Neural progenitor cell (in vitro differentiated cells): Measurements from ENCODE around the genes C2orf76 and CFAP221.

DNA sequence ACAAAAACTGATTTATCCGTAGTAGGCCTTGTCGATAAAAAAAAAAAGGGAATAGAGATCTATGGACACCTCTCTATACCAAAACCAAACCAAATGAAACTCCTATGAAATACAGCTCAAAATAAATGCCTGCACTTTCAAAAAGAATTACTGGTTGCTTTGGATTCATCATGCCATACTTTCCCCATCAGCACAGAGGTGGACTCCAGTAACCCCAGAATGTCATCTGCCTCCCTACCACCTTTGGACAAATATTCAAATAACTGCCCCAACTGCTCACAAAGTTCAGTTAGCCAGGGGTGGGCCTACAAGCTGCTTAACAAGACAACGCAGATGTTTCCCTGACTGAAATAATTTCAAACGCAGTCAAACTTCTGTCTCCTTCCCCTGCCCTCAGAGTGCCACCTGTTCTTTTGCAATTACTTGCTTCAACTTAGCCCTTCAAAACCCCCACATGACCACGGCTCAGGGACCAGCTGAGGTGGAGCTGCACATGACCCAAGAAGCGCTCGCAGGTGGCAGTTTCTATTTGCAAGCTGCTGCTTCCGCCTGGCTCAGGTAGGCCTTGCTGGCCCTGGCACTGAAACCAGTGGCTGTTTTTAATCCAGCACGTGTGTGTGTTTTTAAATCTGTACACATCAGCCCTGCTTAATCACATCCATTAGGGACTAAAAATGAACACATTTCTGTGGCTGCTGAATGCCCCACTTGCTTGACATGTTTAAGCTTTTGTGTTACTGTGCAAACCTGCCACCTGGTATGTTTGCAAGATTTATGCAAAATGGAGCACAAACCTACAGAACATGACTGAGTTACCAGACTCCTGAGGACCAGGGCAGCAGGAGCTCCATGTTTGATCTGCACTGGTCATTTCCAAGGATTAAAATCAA, 95.3 kb downstream of the CCDC93 start:
- RAMPAGE, long total RNA: no peak

- RAMPAGE, long total RNA: no peak
Measured at GRCh38 chr2:118000472-118001096, 13.3 kb downstream of the CCDC93 start.

DNA sequence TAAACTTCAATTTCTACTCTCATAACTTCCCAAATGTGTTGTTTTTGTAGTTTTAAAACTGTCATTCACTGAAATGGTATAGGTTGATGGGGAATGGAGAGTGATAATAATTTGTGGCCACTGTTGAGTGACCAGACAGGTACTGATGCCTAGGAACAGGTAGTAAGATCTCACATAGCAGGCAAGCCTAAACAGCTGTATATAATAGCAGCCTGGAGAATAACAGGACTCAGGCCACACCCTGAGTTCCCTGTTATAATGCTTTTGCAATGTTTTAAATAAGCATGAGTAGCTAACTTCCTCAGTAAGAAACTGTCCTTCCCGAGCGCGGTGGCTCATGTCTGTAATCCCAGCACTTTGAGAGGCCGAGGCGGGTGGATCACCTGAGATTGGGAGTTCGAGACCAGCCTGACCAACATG, 1.8 kb upstream of the CCDC93 start:
- RAMPAGE, long total RNA: no peak

- RAMPAGE, long total RNA: no peak
Measured at GRCh38 chr2:118319084-118319718, 230.9 kb downstream of the INSIG2 start.

DNA sequence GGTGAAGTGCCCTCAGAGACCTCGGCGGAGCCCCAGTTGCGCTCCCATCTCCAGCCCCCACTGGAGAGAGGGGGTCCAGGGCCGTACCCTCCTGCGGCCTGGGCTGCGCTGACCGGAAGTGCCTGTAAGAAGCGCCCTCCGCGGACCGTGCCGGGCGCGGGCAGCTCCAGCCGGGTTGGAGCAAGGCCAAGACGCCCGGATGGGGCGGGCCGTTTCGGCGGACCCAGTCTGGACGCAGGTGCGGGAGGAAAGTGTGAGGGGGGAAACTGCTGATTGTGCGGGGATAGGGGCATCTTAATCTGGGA, 11.5 kb downstream of the EN1 start:
- RAMPAGE, long total RNA: no peak

DNA sequence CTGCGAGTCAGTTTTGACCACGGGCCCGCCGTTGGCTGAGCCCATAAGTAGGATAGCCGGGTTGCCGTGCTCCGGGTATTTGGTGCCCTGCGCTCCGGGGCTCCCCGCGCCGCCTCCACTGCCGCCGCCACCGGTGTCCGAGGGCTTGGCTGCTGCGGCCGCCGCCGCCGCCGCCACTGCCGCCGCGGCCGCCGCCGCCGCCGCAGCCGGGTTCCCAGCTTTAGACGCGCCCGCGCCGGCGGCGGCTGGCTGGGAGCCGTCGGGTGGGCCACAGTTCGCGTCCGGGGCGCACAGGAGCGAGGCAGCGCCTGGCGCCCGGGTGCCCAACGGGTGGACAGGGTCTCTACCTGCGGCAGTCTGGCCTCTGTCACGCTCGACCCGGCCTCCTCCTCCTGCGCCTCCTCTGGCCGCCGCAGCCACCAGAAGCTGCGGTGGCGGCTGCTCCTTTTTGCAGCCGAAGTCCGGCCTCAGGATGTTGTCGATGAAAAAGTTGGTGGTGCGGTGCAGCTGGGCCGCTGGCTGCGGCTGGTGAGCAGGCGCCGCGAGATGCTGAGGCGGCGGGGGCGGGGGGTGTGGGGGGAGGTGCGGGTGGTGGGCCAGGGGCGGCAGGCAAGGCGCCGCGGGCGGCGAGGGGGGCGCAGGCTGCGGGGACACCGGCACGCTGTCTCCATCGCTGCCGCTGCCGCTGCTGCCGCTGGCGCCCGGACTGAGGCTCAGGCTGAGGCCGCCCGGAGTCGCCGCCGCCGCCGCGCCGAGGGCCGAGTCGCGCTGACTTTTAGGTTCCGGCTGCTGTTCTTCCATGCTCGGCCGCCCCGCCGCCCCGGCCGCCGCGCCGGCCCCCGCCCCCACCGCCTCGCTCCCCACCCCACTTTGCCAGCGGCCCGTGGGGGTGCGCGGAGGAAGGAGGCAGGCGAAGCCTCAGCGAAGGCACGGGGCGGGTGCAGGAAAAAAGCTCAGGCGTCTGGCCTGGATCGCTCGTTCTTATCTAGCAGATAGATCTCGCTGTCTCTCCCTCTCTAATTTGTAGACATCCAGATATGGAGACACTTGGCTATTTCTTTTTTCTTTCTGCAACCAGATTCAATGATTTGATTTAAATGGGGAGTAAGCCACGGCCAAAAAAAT, 719 bp downstream of the EN1 start:
- RAMPAGE, long total RNA: no peak

DNA sequence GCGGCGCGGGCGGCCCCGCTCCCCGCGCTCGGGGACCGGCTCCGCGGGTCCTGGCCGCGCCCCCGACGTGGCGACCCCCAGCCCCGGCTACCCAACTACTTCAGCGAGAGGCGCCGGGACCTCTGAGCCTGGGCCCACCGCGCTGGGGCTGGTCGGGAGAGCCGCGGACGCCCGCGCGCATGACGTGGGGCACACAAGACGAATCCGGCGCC, 267 bp downstream of the C1QL2 start:
- RAMPAGE, long total RNA: no peak

DNA sequence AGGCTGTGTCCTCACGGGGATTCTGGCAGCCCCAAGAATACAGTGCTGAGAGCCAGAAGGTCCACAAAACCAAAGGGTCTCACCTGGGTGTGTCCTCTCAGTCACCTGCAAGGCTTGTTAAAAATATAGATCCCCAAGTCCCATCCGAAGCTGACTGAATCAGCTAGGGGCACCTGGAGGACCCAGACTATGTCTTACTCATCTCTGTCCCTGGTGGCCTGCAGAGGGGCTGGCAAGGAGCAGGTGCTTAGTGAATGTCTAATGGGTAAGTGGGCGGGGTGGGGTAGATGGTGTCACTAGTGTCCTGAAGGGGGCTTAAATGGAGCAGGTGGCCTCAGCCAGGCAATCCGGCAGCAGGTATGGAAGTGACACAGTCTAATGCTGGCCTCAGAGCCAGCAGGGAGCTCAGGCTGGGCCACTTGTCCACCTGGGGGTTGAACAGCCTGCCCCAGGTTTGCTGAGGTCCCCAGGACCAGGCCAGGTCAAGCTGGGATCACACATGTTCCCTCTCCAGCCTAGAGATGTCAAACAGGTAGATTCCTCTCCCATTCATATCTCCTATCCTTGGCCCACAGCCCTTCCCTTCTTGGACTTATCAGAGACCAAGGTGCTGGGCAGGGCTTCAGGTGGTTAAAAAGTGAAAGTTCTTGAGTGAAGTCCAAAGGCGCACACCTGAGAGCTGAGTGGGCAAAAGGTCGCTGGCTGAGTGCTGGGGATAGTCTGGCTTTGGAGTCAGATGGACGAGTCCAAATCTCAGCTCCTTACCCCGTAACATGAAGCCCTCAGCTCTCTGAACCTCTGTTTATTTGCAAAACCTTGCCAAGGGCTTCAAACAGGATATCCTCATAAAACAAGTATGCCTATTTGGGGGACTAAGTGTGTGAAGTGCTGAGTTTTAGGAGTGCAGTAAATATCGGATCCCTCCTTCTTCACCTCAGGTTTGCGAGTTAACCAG, 1.7 kb downstream of the STEAP3 start:
- RAMPAGE, long total RNA: no peak

DNA sequence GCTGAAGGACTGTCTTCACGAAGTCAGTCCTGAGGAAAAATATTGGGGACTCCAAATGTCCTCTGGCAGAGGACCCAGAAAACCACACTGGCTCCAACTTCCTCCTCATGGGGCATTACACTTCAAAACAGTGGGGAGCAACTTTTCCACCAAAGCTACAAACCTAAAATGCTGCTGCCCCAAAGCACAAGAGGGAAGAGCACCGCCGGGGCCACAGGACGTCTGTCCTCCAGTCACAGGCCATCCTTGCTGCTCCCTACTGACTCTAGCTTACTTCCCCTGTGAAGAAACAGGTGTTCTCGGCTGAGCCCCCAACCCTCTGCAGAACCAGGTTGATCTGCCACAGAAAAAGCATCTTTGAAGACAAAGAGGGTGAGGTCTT, 40.7 kb downstream of the STEAP3 start:
- RAMPAGE, long total RNA: no peak

- RAMPAGE, long total RNA: no peak
Measured at GRCh38 chr2:119339272-119339771, 27.3 kb downstream of the C2orf76 start.

DNA sequence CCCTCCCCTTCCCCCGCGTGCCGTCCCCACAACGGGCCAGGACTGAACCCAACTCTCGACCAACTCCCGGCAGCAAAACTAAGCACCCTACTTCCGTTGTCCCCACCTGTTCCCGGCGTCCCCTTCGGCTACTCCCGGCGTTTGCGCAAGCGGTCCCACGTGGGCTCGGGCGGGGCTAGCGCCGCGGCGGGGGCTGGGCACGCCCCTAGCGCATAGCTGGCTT, at the start of gene C2orf76:
TSS of gene C2orf76 (minus strand) at position 151 of the 223 bp plus-strand sequence.
- RAMPAGE, long total RNA: start-site peak on the minus strand centred at position 122 of the sequence, 17 bp wide, 37 and 53 reads in 2 replicates

DNA sequence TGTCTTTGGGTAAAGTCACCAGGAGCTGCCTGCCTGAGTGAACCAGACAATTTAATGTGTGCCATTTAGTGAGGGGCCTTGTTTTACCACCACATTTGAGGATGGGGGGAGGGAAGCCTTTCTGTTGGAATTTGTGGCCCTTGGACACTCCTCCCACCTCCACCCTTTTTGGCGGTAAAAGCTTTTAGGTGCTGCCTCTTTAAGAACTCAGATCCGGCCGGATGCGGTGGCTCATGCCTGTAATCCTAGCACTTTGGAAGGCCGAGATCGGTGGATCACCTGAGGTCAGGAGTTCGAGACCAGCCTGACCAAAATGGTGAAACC, 1.1 kb upstream of the TMEM37 start:
- RAMPAGE, long total RNA: no peak

DNA sequence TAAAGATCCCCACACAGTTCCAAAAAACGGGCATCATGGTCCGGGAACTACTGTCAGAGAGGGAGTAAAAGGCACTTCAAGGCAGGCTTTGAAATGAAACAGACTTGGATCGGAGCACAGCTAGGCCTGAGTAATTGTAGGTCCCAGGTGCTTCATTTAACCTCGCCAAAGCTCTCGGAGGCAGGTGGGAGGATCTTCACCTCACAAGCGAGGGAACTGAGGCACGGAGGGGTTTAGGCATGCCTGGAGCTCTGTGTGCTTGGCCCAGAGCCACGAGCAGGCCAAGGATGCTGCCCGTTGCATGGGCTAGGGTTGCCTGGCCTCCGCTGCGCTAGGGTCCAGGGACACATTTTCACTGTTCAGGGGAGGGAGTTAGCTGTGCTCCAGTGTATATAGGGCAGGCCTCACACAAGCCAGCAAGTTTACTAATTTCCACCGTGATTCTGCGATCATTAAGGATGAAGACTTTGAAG, 11.2 kb downstream of the TMEM37 start:
- RAMPAGE, long total RNA: no peak

DNA sequence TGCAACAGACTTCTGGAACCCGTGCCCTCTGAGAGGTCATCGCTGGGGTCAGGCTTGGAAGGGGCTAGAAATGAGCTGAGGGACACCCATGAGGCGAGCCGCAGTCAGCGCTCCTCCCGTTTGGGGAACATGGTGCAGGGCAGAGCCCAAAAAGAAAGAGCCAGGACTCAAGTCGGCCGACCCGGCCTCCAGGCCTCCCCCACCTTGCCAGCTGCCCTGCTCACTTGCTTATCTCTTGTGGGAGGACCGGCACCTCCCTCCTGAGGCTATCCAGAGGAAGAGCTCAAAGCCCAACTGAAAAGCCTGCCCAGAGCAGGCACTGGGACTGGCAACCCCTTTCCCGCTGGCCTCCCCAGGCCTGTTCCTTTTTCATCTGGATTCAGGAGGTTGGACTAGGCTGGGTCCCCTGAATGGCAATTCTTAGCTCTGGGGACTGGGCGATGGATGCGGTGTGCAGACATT, 43.5 kb downstream of the SCTR start:
- RAMPAGE, long total RNA: no peak

- RAMPAGE, long total RNA: no peak
Measured at GRCh38 chr2:119522564-119523063, 1.7 kb downstream of the SCTR start.

- RAMPAGE, long total RNA: no peak
Measured at GRCh38 chr2:119543945-119544667, at the start of gene CFAP221. CFAP221 (plus strand) TSS chr2:119544449.

DNA sequence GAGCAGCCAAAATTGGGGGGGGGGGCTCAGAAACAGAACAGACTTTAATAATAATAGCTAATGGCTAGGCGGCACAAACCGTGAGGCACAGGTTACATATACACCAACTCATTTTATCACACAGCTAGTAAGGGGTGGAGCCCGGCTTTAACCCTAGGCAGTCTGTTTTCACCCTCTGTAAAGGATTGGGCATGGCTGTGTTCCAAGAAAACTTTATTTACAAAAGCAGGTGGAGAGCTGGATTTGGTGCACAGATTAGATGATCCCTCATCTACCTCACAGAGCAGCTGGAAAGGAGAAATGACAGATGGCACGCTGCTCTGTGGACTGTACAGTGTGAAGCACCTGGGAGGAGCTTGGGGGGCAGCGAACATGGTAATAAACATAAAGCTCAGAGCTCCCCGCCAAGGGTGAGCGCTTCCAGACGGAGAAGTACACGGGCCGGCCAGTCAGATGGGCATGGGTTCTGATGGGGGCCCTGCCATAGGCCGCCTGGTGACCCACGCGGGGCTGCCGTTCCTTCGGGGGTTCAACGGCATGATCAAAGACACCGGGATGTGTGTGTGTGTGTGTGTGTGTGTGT, 952 bp upstream of the TMEM177 start:
- RAMPAGE, long total RNA: no peak

DNA sequence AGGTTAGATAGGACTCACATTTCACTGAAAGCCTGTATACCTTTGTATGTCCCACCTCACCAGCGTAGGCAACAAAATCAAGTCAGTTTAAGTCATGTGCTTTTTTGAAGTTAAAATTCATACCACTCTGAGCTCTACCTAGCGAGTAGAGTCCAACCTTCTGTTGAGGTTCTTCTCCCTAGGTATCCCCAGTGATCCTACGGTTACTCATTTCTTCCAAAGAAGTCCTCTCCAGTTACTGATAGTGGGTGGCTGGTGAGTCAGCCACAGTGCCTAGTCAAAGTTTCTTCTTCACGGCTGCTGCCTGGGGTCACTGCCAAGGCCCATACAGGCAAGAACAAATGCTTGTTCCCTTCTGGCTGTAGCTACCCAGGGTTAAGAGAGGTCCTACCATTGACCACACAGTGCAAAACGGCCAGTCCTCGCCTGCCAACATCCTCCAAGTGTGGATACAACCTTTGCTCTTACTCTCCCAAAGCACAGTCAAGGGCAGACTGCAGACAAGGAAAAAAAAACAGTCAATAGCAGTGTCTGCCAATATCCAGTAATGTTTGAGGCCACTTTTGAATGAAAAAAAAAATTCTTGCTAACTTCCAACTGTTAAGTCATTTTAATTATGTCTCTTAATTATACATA, 2.9 kb upstream of the PTPN4 start:
- RAMPAGE, long total RNA: no peak

- RAMPAGE, long total RNA: no peak
Measured at GRCh38 chr2:120067222-120067720, 54.4 kb downstream of the EPB41L5 start.

DNA sequence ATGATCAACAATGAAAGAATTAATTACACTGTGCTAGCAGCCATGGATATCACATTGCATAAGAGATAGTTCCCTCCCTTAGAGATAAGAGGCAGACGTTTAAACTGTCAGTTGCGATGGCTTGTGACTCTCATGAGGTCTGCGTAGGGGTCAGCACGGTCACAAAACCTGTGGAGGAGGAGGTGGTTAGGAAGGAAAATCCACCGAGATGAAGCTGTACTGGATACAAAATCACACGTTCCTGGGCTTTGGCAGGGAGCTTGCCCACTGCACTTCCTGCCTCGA, 751 bp upstream of the RALB start:
- RAMPAGE, long total RNA: no peak